ENCODE measurements around a stretch of chr17.

DNA sequence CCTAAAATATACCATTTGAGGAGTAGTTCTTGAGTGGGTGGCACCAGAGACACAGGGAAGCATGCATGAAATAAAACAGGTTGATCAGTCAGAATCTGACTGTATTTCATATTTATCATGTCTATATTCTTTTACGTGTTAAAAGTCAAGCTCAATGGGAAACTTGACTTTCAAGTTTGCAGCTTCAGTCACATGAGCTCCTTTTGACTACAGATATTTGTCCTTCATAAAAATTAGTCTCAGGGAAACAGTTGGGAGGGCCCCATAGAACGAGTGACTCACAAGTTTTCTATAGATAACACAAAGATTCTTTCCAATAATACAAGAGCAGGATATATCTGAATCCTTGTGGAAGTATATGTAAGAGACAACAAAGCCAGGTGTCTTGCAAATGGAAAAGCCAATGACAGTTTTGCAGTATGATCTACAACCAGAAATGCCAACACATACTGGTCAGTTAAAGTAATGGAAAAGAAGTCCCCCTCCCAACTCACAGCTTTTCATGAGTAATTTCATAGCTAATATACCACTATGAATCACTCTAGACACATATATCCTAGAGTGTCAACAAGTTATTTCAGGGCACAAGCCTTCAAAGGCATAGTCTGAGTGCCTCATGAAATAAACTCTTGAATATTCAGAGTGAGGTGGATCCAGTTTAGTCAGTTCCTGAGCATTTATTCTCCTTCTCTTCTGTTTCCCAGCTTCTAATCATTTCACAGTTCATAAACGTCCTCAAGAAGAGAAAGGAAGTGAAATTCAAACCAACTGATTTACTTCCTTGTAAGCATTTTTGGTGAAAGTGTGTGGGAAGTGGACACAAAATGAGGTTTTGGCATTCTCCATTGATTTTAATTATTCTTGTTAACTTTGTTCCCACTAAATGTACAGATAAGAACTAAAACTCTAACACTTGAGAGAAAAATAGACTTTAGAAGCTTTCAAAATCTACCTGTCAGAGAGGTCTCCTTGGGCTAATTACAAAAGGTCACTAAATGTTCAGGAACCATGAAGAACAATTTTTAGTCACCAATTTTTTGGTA is 42.5 kb upstream of the CORO6 start:
- PRO-cap = no peak
- RAMPAGE, long total RNA = no peak
- RRBS = no CpG with 5 or more reads among the region's 3 CpGs

DNA sequence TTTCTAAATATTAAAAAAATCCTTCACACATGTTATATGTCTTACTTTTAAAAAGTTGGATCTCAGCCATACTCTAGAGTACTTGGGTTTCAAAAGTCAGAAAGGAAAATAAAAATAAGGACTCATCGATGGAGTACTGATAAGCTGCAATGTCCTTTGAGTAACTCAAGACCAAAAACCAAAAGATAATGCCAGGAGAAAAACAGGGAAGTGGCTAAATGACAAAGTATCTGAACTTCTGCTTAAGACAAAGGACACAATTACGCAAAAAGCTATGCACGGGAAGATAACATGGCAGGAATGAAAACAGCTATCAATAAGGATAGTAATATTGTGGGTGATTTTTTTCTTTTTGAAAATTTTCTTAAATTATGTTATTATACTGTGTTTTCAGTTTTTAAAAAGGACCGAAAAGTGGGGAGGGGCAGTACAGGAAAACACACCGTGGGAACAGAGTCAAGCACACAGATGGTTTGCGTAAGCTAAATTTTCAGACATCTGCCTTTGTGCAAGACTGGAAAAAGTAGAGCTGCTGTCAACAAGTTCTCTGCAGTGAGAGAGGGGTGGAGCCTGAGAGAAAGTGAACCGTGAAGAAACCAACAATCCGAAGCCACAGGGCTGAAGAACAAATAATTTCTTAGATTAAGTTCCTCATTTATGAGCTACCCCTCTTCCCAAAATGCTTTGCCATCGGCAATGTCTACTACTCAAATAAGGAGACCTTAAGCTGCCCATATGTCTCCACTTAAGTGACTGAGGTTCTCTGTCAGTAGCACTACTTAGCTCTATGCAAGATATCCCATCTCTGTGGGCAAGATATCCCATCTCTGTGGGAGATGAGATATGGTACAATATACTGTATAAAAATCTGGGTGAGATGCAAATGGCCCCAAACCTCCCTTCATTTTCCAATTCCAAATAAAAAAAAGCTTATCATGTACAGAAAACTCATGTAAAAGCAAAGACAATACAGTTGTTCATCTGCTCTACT is 99.9 kb upstream of the CORO6 start:
- PRO-cap = no peak
- RAMPAGE, long total RNA = no peak
- RRBS = no CpG with 5 or more reads among the region's 9 CpGs

DNA sequence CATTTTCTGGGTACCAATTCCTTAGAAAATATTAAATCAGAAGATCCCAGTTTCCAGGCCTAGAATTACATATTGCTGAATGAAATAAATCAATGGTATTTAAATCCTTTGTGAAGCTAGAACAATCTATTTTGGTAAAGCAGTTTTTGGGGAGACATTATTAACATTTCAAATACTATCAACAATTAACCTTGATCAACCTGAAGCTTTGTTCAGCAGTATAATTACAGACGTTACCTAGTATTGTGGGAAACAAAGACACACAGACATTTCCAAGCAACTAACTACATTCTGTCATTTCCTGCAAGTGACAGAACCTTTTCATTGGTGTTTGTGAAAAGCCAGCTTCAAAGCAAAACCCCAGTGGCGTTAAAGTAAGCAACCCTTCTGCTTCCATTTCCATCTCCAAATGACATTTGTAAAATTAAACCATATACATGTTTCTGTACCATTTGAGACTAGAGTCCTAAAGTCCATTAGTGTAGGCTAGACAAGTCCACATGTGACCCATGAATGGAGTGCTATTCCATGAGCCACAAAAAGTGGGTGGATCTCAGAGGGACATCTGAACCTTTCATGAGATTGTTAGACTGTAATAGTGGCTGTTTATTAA is 101.4 kb downstream of the SSH2 start:
- PRO-cap = no peak
- RAMPAGE, long total RNA = no peak
- RRBS = no CpG with 5 or more reads among the region's 2 CpGs

DNA sequence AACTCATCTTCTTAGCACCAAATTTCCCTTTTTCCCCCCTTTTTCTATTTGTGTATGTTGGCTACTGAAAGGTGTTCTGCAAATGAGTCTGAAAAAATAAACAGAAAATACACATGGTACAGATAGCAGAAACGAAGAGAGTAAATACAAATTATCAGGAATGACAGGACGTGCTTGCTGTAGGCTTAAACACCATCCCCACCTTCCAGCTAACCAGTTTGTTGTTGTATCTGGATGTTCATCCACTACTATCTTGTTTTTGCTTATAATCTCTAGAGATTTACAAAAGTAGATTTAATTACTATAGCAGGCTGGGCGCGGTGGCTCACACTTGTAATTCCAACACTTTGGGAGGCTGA is 87.1 kb downstream of the SSH2 start:
- PRO-cap = no peak
- RAMPAGE, long total RNA = no peak
- RRBS = no CpG with 5 or more reads among the region's 4 CpGs

DNA sequence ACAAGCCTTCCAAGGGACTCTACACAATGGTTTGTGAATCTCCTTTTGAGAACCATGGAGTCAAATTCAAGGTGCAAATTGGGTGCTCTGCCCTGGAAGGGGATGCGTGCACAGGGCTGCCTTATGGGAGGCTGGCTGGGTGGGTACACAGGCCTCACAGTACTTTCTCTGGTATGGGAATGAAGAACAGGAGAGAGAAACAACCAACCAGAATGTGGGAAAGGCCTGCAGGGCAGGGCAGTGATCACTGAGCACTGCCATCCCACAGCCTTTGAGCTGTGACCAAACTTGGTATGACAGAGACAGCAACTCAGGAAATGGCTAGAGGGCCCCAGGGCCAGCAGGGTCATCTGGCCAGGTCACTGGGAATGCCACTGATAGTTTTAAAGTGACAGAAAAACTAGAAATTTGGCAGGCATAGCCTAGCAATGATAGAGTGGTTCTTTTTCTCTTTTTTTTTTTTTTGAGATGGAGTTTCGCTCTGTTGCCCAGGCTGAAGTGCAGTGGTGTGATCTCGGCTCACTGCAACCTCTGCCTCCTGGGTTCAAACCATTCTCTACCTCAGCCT is 3.8 kb upstream of the TMIGD1 start:
- PRO-cap = no peak
- RAMPAGE, long total RNA = no peak
- RRBS = no CpG with 5 or more reads among the region's 3 CpGs

DNA sequence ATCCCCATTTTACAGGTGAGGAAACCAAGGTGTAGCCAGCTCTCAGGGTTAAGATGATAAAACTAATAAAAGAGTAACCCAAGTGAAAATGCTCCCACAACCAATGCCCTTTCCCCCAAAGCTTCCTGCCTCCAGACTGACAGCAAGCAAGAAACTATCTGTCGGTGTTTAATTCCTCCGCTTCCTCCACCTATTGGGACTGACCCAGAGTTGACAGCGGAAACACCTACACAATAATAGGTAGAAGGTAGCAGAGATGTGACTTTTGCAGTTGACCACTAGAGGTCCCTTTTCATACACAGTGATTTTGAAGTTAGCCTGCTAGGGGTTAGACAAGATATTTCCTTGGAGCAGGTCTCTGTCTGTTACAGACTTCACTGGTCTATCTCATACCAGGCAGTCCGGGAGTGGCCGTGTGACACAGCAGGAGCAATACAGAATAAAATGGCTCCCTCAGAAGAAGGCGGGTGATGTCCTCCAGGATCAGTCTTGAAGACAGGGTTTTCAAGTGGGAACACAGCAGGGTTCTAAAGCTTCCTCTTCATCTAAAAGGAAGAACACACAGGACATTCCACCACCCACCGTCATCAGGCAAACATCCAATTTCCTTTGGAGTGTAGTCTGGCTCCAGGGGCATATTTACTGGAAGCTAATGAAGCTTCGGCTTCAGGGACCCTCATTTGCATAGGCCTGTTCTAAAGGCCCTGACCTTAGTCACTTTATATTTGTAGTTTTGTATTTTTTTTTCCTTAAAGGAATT is 6.3 kb upstream of the TMIGD1 start:
- PRO-cap = no peak
- RAMPAGE, long total RNA = no peak
- RRBS = no CpG with 5 or more reads among the region's 8 CpGs

DNA sequence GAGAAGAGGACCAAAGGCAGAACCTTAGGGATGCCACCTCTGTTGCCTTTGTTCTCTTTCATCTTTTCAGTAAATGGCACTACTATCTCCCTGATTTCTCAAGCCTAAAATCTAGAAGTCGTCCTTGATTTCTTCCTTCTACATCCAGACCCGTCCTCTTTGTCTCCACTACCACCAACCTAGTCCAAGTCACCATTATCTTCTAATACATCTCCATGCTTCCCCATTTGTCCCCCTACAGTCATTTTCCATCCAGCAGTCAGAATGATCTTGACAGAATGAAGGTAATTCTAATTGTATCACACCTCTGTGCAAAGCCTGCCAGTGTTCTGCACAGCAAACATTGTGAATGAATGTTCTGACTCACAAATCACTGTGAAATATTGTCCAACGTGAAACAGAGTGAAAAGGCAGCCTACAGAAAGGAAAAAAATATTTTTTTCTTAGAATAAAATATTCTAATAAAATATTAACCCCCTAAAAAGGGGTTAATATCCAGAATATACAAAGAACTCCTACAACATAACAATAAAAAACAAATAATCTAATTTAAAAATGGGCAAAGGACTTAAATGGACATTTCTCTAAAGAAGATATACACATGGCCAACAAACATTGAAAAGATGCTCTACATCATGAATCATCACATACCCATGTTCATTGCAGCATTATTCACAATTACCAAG is 36.5 kb downstream of the CPD start:
- PRO-cap = no peak
- RAMPAGE, long total RNA = no peak
- RRBS = no CpG with 5 or more reads among the region's 3 CpGs

- PRO-cap = no peak
- RAMPAGE, long total RNA = no peak
- RRBS = 92% methylated on average over 2 of the region's 5 CpGs
Observed at GRCh38 chr17:30422506-30423277, 44.0 kb downstream of the CPD start.

- PRO-cap = no peak
- RAMPAGE, long total RNA = no peak
- RRBS = no CpG with 5 or more reads among the region's 1 CpG
Observed at GRCh38 chr17:30423315-30423865, 44.7 kb downstream of the CPD start.

DNA sequence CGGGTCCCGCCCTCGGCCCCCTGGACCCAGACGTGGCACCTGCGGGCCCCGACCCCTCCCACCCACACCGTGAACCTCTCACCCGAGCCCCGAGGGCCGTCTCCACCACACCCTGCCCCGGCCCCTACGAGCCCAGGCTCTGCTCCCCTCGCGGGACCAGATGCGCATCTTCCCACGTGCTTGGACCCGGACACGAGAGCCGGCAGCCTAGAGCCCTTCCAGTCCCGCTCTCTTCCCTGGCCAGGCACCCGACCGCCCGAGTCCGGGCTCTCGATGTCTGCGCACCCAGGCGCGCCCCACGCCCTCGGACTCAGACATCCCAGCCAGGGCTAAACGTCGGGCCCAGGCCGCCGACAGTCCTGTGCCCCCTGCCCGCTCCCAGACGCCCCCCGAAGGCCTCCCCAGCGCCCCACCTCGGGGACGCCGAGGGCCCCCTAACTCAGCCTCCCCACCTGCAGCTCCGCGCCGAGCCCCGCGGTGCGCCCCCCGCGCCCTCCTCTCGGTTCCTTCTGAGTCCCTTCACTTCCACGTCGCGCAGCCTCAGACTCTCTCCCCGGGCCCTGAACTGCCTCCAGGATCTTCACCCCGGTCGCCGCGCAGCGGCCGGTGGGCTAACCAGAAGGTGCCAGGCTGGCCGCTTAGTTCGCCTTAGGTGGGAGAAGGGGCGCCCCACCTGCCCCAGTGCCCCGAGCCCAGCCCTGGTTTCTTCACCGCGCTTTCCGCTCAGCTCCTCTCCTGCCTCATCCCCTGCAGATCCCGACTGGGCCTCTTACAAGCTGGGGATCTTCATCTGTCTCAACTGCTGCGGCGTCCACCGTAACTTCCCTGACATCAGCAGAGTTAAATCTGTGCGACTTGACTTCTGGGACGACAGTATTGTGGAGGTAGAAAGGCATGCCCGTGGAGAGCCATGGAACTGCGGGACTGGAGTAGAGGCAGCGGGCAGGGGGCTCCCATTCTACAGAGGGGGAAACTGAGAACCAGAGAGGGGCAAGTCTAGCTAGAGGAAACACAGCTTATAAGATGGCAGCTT is 758 bp downstream of the ADAP2 start:
- PRO-cap = no peak
- RAMPAGE, long total RNA = no peak
- RRBS = 2% methylated on average over 19 of the region's 76 CpGs

- PRO-cap = no peak
- RAMPAGE, long total RNA = no peak
- RRBS = no CpG with 5 or more reads among the region's 10 CpGs
Observed at GRCh38 chr17:30952873-30953553, 17.8 kb upstream of the RNF135 start.

GRCh38 chr17:30956738-30957242 is 14.0 kb upstream of the RNF135 start:
- PRO-cap = no peak
- RAMPAGE, long total RNA = no peak
- RRBS = no CpG with 5 or more reads among the region's 8 CpGs

DNA sequence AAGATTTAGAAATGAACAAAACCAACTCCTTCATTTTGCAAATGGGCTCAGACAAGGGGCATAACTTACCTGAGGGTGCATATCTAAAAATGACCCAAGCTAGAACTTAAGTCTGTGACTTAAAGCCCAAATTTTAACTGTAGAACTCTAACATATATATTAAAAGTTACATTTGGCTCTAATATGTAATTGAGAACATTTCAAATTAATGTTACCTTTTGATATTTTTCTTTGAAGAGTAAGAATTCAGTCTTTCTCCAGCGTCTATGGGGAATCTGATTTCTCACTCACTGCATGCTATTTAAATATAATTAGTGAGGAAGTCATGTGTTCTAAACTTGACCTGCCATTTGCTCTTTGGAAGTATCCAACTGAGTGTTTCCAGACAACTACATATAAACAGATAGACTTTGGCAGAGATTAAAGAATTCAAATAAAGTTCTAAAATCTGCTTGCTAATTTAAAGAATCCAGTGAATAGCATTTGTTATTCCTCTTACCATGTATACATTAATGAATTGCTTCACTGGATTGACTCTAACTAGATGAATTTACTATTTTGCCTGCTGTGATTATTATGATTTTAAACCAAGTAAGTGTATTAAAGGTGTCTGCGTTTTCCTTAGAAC is 23.6 kb downstream of the OMG start:
- PRO-cap = unidirectional peak, minus-strand start at position 277 of the sequence
- RAMPAGE, long total RNA = start-site peak on the minus strand centred at position 274 of the sequence, 31 bp wide, 227 and 11 reads in 2 replicates
- RRBS = no CpG with 5 or more reads among the region's 2 CpGs

DNA sequence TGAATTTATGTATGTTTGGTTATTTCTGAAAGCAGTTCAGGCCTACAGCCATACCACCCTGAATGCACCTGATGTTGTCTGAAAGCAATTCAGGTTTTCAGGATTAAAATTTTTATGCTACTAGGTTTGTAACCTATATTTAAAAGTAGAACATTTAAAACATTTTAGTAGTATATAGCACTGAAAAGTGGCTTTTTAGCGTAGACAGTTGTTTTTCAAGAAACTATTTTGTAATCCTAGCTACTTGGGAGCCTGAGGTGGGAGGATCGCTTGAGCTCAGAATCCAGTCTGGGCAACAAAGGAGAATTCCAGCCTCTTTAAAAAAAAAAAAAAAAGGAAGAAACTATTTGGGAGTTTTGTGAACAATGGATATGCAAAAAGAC is 17.8 kb downstream of the OMG start:
- PRO-cap = no peak
- RAMPAGE, long total RNA = no peak
- RRBS = no CpG with 5 or more reads among the region's 2 CpGs

DNA sequence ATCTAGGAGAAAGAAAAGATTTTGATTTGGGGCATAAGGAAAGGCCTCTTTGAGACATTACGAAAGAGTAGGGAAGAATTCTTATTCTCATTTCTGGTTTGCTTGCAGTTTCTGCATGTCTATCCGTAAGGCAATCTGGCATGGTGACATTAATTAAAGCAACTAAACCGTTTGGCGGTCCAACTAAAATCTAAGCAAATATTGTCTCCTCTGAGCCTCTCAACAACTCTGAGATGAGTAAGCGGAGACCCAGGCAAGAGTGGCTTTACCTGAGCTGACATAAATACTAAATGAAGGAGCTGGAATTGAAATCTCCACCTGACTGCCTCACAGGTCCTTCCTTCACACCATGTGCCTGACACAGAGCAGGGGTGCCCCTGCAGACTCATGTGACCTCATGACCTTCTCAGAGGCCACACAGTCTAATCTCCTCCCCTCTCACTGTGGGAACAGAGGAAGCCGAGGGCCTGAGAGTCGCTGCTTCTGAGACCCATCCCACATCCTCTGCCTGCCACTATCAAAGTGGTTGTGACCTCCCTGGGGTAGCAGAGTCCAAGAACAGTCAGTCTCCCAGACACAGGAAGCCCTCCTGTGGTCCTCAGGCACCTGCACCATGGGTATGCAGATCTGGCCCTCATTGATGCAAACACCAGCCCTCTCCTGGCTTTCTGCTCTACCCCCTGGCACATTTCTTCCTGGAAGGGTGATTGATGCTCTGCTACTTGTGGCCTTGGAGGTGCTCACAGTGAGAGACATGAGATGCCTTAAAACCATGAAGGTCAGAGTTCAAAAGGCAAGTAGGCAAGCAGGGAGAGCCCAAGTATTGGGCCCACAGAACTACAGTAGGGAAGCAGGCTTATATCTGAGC is 78.4 kb downstream of the RAB11FIP4 start:
- PRO-cap = no peak
- RAMPAGE, long total RNA = no peak
- RRBS = no CpG with 5 or more reads among the region's 7 CpGs

DNA sequence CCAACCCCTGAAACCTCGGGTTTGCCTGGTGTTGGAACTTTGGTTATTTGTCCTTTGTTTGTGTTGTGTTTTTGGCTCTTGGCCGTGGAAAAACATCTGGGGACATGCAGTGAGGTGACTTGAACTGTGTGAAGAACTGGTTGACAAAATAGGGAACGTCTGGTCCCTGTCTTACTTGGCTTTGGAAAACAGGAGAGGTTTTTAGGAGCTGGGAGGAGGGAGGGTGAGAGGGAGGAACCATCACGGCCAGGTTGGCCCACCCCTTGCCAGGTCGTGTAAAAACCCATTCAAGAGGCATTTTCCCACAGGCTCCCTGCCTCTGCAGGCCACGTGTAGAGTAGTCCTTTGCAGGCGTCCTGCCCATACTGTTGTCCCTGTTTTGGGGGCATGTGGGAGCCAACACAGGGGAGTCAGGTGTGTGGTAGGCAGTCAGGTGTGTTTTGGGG is 169.3 kb downstream of the RAB11FIP4 start:
- PRO-cap = no peak
- RAMPAGE, long total RNA = no peak
- RRBS = no CpG with 5 or more reads among the region's 7 CpGs

DNA sequence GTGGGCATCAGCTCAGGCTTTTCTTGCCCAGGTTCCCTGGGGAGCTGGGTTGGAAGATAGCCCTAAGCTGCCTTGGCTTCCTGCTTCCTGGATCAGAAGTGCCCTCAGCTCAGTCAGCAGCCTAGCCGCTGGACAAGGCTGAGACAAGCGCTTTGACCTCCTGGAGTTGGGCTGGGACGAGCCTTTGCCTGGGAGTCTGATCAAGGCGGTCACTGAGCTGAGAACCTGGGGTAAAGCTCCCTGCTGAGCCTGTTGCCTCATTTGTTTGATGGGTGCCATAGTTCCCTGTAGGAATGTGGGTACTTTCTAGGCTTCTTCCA is 190.0 kb downstream of the RAB11FIP4 start:
- PRO-cap = no peak
- RAMPAGE, long total RNA = no peak
- RRBS = no CpG with 5 or more reads among the region's 4 CpGs

DNA sequence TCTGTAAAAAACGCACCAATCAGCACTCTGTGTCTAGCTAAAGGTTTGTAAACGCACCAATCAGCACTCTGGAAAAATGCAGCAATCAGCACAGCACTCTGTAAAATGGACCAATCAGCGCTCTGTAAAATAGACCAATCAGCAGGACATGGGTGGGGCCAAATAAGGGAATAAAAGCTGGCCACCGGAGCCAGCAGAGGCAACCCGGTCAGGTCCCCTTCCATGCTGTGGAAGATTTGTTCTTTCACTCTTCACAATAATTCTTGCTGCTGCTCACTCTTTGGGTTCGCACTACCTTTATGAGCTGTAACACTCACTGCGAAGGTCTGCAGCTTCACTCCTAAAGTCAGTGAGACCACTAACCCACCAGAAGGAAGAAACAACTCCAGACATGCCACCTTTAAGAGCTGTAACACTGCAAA is 96.8 kb downstream of the COPRS start:
- PRO-cap = no peak
- RAMPAGE, long total RNA = no peak
- RRBS = no CpG with 5 or more reads among the region's 7 CpGs

- PRO-cap = no peak
- RAMPAGE, long total RNA = no peak
- RRBS = no CpG with 5 or more reads among the region's 3 CpGs
Observed at GRCh38 chr17:32104155-32104641, 38.1 kb upstream of the RHOT1 start.

GRCh38 chr17:32358925-32359289 is 8.9 kb downstream of the ZNF207 start:
- PRO-cap = no peak
- RAMPAGE, long total RNA = no peak
- RRBS = no CpG with 5 or more reads among the region's 10 CpGs

All from lung (tissue), 4 donors.